AG04450 (cell line): ENCODE data around the genes LRRC15 and GP5.

- CAGE, long polyA plus RNA, result no peak
- RRBS, result no CpG with 5 or more reads among the region's 1 CpG
Observed at GRCh38 chr3:191263208-191263702, 64.2 kb downstream of the OSTN start.

DNA sequence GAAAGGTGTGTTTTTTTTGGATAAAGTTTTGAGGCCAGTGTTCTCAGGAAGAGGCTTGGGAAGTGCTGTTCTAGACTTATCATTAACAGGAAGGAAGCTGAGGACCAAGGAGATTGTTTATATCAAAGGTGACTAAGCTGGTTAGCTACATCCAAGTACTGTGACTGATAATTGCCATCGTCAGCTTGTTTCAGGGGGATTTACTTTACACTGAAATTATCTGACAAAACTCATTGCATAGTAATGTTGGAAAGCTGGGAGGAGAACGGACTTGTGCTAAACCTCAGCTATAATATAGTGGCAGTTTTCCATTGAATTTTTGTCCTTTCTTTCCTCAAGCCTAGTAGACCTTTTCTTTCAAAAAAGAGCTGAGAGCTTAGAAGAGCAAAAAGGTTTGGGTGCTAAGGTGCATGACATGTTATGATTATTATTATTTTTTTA is 36.4 kb upstream of the UTS2B start:
- CAGE, long polyA plus RNA, result no peak
- RRBS, result no CpG with 5 or more reads among the region's 2 CpGs

- CAGE, long polyA plus RNA, result no peak
- RRBS, result no CpG with 5 or more reads among the region's 11 CpGs
Observed at GRCh38 chr3:192170089-192171338, 556.8 kb downstream of the FGF12 start.

DNA sequence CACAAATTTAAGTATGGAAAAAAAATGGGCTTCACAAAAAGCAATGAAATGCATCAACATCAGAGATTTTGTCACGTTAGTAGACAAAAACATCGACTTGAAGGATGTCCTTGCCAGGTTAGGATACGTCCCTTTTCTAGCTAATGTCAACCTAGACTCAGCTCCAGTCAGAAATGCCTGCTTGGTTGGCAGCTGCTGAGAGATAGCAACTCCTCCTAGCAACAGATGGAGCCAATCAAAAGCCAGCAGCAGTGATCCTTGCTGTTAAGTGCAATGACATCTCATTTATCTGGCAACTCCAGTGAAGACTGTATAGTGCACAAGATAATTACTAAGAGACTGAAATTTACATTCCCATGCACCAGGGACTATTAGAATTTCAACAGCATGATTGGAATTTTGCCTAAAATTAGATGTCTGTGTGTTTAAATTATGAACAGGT is 424.1 kb downstream of the FGF12 start:
- CAGE, long polyA plus RNA, result no peak
- RRBS, result no CpG with 5 or more reads among the region's 3 CpGs

GRCh38 chr3:192840845-192841372 is 76.7 kb downstream of the MB21D2 start:
- CAGE, long polyA plus RNA, result no peak
- RRBS, result no CpG with 5 or more reads among the region's 1 CpG

DNA sequence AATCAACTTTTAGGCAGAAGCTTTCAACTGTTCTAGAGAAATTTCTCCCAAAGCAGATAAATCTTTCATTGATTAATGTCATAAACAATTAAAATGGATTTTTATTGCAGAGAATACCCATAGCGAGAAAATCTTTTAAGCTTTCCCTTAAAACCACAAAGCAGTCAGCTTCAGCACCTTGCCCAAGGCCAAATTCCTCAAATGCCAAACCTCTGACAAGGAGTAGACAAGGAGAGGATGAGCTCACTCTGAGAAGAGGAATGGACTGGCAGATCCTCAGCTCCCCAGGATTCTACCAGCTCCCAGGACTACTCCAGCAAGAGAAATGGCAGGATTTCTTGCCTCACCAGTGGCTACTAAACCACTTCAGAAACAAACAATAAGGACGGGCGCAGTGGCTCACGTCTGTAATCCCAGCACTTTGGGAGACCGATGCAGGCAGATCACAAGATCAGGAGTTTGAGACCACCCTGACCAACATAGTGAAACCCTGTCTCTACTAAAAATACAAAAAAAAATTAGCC is 37.9 kb downstream of the MB21D2 start:
- CAGE, long polyA plus RNA, result no peak
- RRBS, result no CpG with 5 or more reads among the region's 5 CpGs

DNA sequence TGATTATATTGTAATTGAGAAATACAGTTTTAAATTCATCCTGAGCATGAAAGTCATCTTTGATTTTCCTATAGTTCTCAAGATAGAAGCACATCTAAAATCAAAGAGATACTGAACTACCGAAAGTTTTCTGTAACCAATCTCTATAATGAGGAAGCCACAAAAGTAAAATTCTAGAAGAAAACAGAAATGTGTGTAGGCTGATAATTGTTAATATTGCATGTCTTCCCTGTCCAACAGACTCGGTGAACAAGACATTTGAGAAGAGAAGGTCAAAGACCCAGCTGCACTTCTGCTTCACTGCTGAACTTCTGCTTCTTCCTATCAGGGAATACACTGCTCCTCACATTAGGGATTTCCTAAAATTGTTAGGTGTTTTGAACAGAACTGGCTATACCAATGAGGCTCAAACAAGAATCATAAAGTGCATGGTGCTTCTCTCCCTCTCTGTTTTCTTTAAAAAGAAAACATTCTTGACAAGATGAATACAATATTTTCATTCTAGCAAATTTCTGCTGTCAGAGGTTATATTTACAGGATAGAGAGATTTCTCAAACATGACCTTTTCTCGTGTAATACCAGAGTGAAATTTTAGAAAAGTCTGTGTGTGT is 558 bp downstream of the ATP13A4 start:
- CAGE, long polyA plus RNA, result no peak
- RRBS, result no CpG with 5 or more reads among the region's 3 CpGs

GRCh38 chr3:193745134-193745738 is 152.2 kb downstream of the OPA1 start:
- CAGE, long polyA plus RNA, result no peak
- RRBS, result no CpG with 5 or more reads among the region's 10 CpGs

DNA sequence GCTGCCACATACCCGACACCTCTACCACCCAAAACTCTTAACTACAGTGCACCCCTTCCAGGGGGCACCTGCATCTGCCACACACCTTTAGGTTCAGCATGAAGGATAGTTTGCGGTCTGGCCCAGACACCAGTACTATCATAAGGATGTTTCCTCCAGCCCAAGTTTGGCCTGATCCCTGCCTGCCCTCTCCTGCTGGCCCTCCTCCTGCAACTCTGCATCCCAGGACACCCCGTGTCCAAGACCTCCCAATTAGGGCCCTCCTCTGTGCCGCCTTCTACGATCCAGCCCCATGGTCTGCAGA is 240.8 kb upstream of the HES1 start:
- CAGE, long polyA plus RNA, result no peak
- RRBS, result no CpG with 5 or more reads among the region's 5 CpGs

DNA sequence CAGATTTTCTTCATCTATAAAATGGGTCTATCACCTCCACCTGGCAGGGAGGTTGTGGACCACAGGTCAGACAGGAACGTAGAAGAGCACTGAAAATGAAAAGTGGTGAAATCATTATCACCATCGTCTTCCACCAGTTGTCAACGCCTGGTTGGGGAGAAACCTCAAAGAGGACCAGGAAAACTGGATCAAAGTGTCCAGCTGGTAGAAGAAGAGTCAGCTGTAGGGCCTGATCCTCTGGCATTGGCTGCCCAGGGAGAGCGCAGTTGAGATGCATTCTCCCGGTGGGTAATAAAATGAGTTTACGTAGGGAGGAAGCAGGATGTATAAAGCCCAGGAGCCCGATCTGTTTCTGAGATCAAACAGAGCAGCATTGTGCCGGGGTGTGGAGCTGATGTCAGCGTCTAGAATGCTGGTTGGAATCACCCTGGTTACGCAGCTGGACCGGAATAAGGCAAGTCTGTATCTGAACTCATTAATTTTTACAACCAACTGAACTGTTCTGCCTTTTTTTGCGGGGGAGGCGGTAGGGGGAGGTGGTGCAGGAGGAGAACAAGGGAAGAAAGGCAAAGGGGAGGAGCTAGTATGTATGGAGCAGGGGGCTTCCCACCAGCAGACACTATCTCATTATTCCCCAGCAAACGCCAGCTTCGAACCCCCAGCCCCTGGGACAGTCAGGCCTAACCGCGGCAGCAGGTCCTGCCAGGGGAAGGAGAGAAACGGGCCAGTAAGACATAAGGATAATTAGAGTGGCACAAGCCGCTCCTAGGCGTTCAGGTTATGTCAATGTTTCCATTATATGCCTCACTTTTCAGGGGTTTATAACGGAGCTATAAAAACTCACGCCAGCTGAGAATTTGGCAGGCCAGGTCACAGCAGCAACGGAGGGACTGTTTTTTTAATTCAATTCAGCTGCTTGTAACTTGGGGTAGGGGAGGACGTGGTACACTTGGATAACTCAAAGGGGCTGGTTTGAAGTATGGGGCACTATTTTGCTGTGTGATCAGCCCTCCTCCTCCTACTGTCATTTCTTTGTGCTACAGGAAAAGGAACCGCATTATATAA is 175.4 kb upstream of the HES1 start:
- CAGE, long polyA plus RNA, result no peak
- RRBS, result 29% methylated on average over 6 of the region's 25 CpGs

- CAGE, long polyA plus RNA, result no peak
- RRBS, result 36% methylated on average over 3 of the region's 22 CpGs
Observed at GRCh38 chr3:194034287-194035273, 101.4 kb upstream of the HES1 start.

- CAGE, long polyA plus RNA, result no peak
- RRBS, result 3% methylated on average over 55 of the region's 109 CpGs
Observed at GRCh38 chr3:194133553-194134707, 2.0 kb upstream of the HES1 start.

GRCh38 chr3:194136746-194137393 is 922 bp downstream of the HES1 start:
- CAGE, long polyA plus RNA, result no peak
- RRBS, result 2% methylated on average over 6 of the region's 42 CpGs

DNA sequence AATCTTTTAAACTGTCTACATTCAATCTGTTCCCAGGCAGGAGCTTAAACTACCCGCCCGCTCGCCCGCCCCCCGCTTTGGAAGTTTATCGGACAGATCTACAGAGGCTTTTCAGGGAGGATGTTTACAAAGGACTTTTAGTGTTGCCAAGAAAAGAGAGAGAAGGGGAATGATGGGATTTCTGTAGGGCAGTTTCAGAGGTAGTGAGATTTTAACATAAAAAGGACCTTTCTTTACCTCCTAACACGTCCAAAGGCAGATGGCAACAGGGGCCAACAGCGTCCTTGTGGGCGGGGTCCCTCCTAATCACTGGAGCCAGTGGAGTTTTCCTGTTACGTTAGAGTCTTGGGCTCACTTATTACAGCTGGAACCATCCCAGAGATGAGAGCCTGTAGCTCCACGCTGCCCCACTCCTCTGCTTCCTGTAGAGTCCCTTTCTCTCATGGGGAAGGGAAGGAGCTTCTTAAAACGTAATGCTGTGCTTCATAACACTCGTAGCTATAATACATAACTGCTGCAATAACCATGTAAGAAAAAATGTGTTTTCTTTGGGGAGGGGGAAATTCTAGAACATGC is 30.9 kb downstream of the HES1 start:
- CAGE, long polyA plus RNA, result no peak
- RRBS, result no CpG with 5 or more reads among the region's 13 CpGs

DNA sequence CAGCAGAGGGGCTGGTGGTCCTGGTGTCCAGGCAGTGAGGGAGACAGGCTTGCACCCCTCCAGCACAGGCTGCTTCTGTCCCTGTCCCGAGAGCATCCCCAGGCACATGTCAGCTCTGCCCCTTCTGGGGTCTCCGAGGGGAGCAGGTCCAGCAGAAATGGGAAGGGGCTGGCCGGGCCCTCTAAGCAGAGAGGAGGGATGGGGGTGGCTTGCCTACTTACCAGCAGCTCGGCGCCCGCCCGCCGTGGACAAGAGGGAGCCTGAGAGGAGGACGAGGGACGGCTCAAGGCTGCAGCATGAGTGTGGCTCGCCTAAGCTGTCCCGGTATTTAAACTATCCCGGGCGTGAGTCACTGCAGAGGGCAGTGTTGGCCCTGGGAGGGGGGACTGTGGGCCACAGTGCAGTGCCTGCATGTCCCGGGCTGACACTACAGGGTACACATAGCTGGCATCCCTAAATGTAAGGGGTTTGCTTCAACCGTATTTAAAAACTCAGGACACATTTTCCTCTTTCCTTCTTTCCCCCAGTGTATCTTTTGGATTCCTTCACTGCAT is at the start of gene LRRC15:
Gene LRRC15, minus strand, starts transcription at position 304 of the 554 bp plus-strand sequence.
- CAGE, long polyA plus RNA, result no peak
- RRBS, result 3% methylated on average over 3 of the region's 16 CpGs

GRCh38 chr3:194399173-194399542 is at the start of gene GP5:
Gene GP5 (minus strand): TSS chr3:194399266.
- CAGE, long polyA plus RNA, result no peak
- RRBS, result no CpG with 5 or more reads among the region's 2 CpGs

DNA sequence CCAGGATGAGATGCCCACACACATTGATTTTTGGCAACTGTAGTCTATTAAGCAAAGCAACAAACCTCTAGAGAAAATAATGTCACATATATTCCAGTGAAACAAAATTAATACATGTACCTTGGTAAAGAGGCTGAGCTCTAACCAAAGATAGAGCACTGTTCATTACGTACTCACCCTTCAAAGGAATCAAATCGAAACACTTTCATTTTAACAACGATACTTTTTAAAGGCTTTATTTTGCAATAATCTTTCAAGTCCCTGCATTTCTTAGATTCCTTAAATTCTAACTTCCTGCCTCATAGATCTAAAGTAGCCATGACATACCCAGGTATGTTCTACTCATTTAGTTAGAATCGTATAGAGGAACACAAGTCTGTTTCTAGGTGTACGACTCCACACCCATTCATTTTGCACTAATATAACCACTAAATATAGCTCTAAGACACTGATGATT is 1.5 kb downstream of the ATP13A3 start:
- CAGE, long polyA plus RNA, result no peak
- RRBS, result no CpG with 5 or more reads among the region's 5 CpGs

- CAGE, long polyA plus RNA, result no peak
- RRBS, result no CpG with 5 or more reads among the region's 5 CpGs
Observed at GRCh38 chr3:194494032-194494634, 7.3 kb upstream of the ATP13A3 start.

- CAGE, long polyA plus RNA, result no peak
- RRBS, result no CpG with 5 or more reads among the region's 16 CpGs
Observed at GRCh38 chr3:194571378-194572093, 61.7 kb downstream of the TMEM44 start.

- CAGE, long polyA plus RNA, result no peak
- RRBS, result 98% methylated on average over 6 of the region's 20 CpGs
Observed at GRCh38 chr3:194582364-194582834, 50.8 kb downstream of the TMEM44 start.